Psoas muscle (tissue), 2 donors: ENCODE data around the gene ZNF860.

DNA sequence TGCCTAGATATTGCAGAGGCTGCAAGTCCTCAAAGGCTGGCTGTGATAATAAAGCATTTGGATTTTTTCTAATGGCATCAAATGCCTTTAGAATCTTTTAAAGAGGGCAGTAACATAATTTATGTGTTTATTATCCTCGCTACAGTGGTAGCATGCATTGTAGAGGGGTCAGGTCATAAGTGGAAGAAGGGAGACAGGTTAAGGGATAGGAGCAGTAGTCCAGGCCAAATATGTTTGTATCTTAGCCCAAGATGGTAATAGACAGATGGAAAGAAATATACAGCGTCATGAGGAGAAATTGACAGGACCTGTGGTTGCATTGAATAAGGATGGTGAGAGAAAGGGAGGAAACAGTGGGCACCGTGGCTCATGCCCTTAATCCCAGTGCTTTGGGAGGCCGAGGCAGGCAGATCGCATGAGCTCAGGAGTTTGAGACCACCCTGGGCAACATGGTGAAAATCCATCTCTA lies 2.7 kb downstream of the CMC1 start:
- PRO-cap, 2 experiments = no peak in any of the 2 experiments

DNA sequence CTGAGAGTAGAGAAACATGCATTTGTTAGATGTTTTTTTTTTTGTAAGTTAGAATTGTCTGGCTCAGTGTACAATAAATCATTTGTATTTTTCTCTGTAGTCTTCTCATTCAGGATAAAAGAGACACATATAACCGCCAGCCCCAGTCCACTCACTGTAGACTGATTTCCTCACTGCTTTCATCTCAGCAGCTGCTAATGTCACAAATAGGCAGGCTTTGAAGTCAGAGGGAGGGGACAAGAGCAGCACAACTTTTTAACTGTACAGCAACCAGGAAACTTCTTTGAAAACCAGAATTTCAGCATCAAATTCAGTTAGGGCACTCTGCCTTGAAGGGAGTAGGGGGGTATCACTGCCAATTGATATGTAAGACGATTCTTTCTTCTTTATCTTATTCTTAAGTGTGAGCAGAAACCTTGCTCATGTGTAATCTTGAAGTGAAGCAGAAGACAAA lies 140.1 kb upstream of the RBMS3 start:
- PRO-cap, 2 experiments = no peak in any of the 2 experiments

GRCh38 chr3:29285373-29286005 lies 4.6 kb downstream of the RBMS3 start:
- PRO-cap, 2 experiments = no peak in any of the 2 experiments

DNA sequence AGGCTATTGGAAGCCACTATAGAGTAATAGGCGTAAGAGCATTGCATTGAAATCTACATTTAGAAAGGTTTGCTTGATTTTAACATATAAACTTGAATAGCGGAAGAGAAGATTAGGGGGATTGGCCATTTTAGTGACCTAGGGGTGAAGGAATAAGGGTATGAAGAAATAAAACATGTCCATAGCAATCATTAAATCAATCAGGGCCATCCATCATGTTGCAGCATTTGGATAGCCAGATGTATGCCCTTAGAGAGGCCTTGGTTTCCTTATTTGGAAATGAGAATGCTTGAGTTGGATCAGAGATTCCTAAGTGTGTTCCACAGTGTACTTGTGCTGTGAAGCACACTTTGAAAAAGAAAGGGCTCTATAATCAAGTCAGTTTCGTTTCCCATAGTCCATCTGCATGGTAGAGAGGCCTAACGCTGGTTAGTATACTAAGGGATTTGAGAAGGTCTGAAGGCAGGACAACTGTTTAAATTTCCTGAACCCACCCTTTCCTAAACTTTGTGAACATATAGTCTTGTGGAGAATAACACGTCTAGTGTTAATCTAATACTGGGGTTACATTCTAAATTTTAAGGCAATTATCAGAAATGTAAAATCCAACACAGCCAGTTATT lies 30.9 kb downstream of the RBMS3 start:
- PRO-cap, 2 experiments = no peak in any of the 2 experiments

DNA sequence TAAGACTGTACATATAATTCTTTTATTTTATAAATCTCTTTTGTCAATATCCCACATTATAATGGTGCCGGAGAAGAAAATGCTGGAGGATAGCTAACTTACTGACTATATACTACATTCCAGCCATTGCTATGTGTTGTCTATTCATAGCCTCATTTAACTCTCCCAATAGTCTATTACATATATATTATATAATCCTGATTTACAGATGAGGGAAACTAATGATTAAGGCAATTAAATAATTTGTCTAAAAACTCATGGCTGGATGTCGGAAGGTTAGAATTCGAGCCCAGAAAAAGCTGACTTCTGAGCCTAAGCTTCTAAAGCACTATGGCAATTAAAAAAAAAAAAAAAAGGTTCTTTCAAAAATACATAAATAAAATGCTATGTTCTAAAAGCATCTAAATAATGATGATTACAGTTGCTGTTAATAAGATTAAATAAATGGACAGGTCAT lies 318.4 kb upstream of the TGFBR2 start:
- PRO-cap, 2 experiments = peak in 2 of 2 experiments; most common minus-strand start position 299 of the sequence (in 2)

DNA sequence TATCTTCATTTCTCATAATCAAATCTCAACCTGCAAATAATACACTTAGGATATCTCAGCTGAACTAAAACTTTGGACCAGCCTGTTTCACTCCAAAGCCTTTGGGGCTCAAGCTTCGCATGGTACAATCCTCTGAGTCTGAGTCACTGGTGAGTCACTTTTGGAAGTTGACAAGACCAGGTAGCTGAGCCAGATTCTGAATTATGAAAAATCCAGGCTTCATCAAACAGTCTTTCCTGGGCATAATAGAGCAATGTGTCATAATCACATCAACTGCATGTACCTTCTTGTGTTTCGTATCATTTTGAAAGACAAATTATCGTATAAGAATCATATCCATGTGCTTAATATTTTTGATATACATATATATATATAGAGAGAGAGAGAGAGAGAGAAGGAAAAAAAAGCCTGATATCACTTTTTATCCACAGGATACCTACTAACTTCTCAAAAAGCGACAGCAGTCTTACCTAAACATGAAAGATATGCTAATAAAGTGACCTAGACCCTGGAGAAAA lies 264.0 kb upstream of the TGFBR2 start:
- PRO-cap, 2 experiments = no peak in any of the 2 experiments

- PRO-cap, 2 experiments = no peak in any of the 2 experiments
Measured at GRCh38 chr3:30343393-30343831, 263.0 kb upstream of the TGFBR2 start.

DNA sequence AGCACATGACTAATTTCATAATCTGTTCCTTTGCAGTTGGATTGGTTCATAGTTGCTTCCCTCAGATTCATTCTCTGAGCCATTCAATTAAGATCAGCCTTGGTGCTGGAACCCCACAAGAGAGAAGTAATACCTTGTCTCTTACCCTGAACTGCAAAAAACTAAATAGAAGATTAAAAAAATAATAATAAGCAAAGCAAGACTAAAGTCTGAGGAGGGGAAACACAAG lies 87.4 kb upstream of the TGFBR2 start:
- PRO-cap, 2 experiments = no peak in any of the 2 experiments

GRCh38 chr3:30644083-30644576 lies 37.7 kb downstream of the TGFBR2 start:
- PRO-cap, 2 experiments = no peak in any of the 2 experiments

DNA sequence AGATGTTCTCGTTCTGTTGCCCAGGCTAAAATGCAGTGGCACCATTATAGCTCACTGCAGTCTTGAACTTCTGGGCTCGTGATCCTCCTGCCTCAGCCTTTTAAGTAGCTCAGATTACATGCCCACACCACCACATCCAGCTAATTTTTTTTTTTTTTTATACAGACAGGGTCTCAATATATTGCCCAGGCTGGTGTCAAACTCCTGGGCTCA lies 57.5 kb downstream of the TGFBR2 start:
- PRO-cap, 2 experiments = no peak in any of the 2 experiments

- PRO-cap, 2 experiments = no peak in any of the 2 experiments
Measured at GRCh38 chr3:30674071-30674584, 67.7 kb downstream of the TGFBR2 start.

- PRO-cap, 2 experiments = no peak in any of the 2 experiments
Measured at GRCh38 chr3:30683857-30684305, 77.5 kb downstream of the TGFBR2 start.

GRCh38 chr3:31265615-31266094 lies 267.1 kb upstream of the STT3B start:
- PRO-cap, 2 experiments = no peak in any of the 2 experiments

- PRO-cap, 2 experiments = no peak in any of the 2 experiments
Measured at GRCh38 chr3:31461975-31462728, 70.6 kb upstream of the STT3B start.

DNA sequence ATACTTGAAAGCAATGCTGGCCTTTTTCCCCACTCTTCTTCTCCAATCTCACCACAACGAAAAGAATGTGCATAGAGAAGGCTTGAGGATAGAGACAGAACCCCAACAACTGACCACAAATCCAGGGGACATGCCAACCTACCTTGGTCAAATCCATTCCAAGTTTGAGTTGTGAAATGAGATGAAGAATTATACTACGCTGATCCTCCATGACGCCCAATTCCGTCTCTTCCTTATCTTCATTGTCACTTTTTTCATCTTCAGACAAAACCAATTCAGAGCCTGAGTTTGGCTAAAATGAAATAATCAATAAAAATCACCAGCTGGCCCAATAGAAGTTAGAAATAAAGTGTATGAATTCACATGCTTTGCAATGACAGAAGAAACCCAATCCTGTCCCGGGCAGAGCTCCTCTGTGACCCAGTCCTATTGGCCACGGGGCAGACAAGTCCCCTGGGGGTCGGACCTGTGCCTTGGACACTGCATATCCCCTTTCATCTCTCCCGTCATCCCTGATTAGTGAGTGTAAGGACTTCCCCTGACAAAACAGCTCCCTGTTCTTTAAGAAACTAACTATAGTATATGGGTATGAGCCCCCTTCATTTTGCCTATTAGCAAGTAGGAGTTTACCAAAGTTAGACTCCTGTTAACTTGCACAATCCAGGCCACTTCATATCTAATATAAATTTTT lies 169.6 kb downstream of the STT3B start:
- PRO-cap, 2 experiments = no peak in any of the 2 experiments

GRCh38 chr3:31937839-31938916 lies 42.9 kb downstream of the OSBPL10 start:
- PRO-cap, 2 experiments = no peak in any of the 2 experiments

GRCh38 chr3:31981122-31982063 lies at the start of gene ZNF860:
Gene ZNF860, plus strand, starts transcription at chr3:31981750.
- PRO-cap, 2 experiments = peak in 2 of 2 experiments; most common plus-strand start chr3:31981431 (in 2); most common minus-strand start chr3:31981300 (in 1)

DNA sequence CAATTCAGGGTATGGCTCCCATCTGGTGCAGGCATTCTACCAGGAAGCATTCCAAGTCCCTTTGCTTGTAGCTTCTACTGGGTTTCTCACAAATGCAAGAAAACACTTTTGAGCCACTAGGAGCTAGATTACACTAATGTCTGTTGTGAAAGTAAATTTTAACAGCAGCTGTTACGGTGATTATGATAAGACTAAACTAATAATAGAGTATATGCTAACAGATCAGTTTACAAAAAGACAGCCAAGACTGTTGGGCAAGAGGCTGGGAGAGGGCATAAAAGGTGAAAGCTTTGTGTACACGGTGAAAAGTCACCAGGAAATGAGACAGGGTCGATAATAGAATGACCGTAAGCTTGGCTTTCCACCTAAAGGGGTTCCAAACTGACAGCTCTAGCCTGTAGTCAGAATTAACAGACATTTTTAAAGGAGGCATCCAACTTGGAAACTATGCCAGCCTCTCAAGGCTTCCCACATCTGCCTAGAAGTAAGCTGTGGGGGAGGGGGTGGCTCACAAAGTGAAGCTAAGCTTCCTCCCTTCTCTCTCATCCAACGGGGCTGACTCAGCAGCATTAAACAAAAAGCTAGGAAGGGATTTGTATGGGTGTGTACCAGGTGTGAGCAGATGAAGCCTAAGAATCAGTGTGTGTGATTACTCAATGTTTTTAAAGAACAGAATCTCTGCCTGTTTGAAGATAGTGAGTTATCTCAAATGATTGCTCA lies 61.1 kb upstream of the GPD1L start:
- PRO-cap, 2 experiments = no peak in any of the 2 experiments

DNA sequence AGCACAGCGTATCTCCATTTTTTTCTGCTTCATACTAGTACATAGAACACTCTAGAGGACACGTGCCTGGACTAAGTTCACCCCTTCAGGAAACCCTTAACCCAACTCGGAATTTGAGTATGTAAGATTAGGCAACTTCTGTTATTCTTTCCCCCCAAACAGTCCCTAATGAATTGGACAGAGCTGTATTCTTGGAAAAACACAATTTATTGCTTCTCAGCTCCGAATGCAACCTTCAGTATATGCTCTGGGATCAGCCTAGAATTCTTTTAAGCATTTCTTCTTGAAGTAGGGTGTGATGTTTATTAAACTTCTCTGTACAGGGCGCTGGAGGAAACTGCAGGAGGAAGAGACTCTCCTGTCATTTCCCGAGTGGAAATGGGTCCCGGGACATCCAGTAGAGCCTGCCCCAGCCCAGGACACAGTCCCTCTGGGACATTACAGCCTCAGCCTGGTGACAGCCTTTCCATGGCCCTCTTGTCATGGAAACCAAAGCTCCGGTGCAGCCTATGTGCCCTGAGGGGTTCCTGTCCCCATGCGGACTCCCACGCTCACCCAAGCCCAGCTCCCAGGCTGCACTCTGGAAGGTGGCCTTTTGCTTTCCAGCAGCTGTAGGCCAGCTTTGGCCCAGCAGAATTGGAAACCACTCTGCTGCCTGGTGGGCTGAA lies 37.2 kb upstream of the CMTM8 start:
- PRO-cap, 2 experiments = no peak in any of the 2 experiments

DNA sequence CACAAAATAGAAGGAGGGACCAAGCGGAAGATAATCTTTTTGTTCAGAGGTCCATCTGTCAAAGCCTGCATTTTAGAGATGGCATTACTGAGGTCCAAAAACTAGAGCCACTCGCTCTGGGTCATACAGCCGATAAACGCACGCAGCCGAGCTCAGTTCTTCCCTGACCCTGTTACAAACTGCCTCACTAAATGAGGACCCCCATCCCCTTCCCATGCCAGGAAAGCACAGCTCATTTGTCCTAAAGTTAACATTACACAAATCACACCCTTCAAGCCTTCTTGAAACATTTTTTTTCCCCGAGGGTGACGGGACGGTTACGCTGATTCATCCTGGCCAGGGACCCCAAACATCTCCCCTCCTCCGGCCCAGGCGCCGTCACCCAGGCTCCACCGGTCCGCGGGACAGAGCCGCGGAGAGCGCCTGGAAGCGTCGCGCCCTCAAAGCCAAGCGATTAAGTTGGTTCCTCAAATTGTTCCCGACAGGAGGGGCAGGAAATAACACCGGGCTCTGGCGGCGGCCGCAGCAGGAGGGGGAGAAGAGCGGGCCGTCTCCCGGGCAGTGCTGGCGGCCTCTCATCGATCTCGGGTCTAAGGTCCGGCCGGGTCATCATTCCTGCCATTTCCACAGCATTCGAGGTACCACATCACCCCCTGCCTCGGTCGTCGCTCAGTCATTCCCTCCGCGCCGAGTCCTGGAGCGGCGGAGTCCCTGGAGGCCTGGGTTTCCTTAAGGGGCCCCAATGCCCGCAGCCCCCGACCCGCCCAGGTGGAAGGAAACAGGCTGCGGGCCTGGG lies 650 bp upstream of the CMTM8 start:
- PRO-cap, 2 experiments = no peak in any of the 2 experiments